Metastatic Liver Carcinoma in the Lung (tissue), 2 donors: ENCODE results near the gene SLC12A2.

DNA sequence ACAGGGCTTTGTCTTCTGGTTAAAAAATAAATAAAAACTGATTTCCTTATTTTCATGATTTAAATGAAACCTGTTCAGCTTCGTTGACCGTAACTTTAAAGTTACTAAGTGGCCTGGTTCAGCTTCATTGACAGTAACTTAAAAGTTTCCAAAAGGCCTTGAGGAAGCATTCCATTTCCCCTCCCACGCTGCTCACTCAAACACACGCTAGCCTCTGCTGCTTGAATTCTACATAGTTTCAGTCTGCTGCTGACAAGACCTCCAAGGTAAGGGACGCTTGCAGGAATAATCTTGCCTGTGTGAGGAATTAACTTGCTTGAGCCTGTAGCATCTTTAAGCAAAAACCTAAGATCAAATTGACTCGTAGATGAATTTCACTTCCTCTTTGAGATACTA is 39.0 kb downstream of the GRAMD2B start:
- PRO-cap, 2 experiments, result no peak in any of the 2 experiments

GRCh38 chr5:126493085-126493591 is 69.9 kb downstream of the GRAMD2B start:
- PRO-cap, 2 experiments, result no peak in any of the 2 experiments

GRCh38 chr5:126509335-126509983 is 85.6 kb downstream of the ALDH7A1 start:
- PRO-cap, 2 experiments, result no peak in any of the 2 experiments

DNA sequence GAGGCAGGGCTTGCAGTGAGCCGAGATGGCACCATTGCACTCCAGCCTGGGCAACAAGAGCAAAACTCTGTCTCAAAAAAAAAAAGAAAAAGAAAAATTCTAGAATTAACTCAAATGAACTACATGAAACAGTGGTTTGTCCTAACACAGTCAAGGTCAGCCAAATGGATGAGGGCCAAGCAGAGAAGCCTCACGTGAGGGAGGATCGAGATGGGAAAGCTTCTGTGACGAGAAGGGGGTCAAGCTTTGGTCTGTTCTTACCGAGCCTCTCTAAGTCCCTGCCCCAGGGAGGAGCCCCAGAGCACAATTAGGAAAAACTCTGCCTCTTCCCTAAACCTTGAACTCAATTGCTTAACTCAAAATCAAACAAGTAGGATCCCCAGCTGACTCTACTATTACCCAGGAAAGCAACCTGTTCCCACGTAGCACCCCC is 7.4 kb downstream of the ALDH7A1 start:
- PRO-cap, 2 experiments, result no peak in any of the 2 experiments

DNA sequence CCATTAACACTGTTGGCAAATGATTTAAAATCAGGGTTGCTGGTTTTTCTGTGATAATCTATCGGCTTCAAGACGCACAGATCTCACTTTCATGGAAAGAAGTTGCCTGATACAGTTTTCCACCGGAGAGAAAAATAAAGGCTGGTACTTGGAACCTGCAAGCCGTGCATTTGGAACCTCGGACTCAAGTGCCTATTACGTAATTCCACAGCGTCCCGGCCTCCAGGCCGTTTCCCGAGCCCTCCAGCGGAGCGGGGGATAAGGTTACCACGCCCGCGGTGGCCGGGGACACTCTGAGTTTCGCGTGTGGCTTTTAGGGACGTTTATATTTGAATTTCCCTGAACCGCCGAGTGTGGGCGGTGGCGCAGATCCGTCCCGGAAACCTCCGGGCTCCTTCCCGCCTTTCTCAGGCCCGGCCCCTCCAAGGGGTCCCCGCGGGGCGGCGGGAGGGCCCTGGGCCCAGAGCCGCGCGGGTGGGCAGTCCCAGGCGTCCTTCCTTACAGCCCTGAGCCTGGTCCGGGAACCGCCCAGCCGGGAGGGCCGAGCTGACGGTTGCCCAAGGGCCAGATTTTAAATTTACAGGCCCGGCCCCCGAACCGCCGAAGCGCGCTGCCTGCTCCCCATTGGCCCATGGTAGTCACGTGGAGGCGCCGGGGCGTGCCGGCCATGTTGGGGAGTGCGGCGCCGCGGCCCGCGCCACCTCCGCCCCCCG is 405 bp upstream of the LMNB1 start:
- PRO-cap, 2 experiments, result peak in 2 of 2 experiments; most common plus-strand start position 239 of the sequence (in 1); most common minus-strand start position 513 of the sequence (in 2)

DNA sequence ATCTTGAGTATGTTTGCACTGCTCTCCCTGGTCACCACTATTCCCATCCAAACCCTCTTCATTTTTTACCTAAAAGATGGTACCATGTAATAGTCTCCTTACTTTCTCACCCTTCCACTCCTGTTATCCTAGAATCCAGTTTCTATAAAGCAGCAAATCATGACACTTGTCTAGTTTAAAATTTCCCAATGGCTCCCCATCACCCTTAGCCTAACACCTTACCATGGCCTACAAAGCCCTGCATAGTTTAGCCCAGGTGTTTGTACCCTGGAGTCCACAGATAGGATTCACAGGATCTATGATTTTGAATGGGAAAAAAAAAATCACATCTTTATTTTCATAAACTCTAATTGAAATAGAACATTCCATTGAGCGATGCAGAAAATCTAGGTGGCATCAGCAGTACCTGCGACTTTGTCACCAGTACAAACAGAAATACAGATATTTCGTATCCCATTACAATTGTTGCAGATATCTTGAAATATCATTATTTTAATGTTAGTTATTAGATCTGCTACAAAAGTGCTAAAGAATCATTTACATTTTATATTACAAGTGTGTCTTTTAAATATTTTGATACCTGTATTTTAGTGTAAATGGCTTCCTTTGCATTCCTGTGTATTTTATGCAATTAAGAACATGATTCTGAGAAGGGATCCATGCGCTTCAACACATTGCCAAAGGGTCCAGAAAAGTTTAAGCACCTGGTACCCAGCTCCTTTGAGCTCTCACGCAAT is 110.2 kb downstream of the LMNB1 start:
- PRO-cap, 2 experiments, result no peak in any of the 2 experiments

DNA sequence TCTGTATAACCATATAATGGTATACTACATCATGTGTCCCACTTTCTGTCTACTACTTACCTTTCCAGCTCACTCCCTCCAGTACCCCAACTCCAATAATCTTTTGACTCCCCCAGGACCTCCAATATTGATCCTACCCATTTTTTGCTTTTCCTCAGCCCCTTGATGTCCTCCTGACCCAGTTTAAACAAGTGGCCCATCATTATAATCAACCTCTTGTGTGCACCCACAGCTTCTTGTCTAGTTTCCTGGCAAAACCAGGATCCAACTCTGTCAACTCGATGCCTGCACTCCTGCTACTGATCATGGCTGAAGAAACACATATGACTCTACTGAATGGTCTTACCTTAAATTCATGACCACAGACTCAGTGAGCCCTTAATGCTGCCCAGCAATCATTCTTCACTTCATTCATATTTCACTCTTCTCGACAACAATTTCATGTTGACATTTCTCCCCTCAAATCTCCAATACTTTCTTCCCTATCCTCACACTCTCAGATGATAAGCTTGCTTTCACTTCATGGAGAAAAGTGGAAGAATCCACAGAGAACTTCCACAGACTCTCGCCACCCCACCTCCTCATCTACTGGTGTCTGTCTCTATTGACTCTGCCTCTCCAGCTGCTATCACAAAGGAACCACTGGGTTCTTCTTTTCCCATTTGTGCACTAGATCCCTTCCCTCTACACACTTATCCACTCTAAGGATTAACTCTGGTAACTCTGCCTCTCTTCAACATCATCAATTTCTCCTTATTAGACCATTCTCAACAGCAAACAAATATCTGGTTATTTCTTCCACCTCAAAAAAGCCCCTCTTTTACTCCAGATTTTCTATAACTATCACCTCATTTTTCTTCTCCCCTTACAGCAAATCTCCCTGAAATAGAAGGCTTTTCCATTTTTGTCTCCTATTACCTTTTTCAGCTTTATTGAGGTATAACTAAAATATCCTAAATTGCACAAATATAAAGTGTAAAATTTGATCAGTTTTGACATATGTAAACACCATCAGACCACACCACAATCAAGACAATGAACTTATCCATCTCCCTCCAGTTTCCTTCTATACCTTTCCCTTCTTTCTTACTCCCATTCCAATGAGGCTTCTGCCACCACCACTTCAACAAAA is 80.1 kb downstream of the MARCHF3 start:
- PRO-cap, 2 experiments, result no peak in any of the 2 experiments

DNA sequence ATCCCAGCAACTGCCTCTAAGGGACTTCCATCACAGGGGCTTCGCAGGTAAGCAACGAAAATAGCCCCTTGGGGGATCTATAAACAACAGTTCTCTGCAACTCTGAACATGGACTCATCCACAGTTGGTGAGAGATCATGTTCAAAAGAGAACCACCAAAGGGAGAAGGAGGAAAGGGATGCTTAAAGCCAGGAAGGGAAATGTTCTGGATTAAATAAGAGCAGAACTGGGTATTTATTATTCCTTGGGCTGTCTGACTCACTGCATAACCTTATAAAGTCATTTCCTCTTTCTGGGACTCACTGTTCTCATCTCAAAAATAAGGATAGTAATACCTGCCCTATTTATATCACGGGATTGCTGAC is 11.2 kb upstream of the MARCHF3 start:
- PRO-cap, 2 experiments, result no peak in any of the 2 experiments

GRCh38 chr5:127706672-127707966 is 3.9 kb downstream of the CCDC192 start:
- PRO-cap, 2 experiments, result no peak in any of the 2 experiments

DNA sequence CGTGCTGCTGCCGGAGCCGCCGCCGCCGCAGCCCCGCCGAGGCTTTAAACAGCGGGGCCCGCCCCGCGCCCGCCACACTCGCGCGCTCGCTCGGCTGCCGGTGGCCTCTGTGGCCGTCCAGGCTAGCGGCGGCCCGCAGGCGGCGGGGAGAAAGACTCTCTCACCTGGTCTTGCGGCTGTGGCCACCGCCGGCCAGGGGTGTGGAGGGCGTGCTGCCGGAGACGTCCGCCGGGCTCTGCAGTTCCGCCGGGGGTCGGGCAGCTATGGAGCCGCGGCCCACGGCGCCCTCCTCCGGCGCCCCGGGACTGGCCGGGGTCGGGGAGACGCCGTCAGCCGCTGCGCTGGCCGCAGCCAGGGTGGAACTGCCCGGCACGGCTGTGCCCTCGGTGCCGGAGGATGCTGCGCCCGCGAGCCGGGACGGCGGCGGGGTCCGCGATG is at the start of gene SLC12A2:
TSS of gene SLC12A2 (plus strand) at position 75 of the 438 bp plus-strand sequence.
- PRO-cap, 2 experiments, result peak in 2 of 2 experiments; most common plus-strand start position 75 of the sequence (in 2)

GRCh38 chr5:128180279-128181029 is 96.9 kb downstream of the SLC12A2 start:
- PRO-cap, 2 experiments, result no peak in any of the 2 experiments

DNA sequence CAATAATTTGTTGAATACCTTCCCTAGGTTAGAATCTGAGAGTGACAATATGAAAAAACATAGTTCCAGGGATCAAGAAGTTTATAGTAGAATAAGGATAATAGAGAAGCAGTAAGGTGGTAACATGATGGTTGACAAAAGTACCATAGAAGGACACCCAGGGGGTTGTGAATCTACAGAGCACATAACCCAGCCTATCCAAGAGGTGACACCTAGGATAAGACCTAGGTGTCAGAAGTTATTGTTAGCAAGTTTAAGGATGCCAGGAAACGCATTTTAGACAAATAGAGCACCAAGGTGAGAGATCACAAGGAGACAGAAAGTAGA is 86.4 kb downstream of the CHSY3 start:
- PRO-cap, 2 experiments, result no peak in any of the 2 experiments

GRCh38 chr5:130219745-130220217 is 315.5 kb downstream of the CHSY3 start:
- PRO-cap, 2 experiments, result no peak in any of the 2 experiments

DNA sequence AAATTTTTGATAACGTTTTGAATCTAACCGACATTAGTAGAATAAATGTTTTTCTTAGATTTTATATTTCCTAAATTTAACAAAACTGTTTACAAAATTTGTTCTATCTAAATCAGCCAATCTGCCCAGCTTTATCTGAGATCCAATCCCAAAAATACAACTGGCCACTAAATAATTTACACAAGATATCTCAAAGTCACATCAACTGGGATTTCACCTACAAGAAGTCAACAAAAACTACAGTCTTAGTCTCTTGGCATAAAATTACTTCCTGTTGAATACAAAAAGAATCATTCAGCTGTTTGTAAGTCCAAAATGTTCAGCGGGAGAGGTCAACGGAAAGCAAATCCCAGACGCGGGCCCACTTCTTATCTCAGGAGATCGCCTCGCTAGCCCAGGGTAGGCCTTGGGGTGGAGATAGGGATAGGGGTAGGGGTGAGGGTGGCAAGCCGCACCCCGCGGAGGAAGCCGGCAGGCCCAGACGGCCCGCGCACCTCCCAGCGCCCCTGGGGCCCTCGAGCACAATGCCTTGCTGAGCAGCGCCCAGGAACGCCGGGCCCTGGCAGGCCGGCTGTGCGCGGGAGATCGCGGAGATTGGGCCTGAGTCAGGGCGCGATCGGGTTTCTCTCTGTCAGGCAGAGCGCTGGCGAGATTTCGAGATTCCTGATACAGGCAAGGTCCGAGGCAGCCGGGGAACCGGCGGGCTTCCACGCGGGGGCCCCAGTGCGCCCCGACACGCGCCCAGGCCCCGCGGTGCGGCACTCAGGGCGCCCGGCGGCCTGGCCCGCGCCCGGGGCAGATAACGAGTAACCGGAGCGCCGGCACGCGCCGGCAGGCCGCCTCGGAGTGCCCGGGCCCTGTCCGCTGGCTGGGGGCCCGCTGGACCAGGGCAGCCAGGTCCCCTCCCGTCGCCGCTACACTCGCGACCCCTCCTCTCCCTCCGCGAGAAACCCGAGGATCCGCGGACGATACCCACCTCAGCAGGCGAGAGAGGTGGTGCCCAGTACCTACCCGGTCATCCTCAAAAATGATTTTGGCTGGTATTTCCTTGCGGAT is 644 bp downstream of the HINT1 start:
- PRO-cap, 2 experiments, result peak in 2 of 2 experiments; most common plus-strand start position 313 of the sequence (in 2); most common minus-strand start position 523 of the sequence (in 2)

DNA sequence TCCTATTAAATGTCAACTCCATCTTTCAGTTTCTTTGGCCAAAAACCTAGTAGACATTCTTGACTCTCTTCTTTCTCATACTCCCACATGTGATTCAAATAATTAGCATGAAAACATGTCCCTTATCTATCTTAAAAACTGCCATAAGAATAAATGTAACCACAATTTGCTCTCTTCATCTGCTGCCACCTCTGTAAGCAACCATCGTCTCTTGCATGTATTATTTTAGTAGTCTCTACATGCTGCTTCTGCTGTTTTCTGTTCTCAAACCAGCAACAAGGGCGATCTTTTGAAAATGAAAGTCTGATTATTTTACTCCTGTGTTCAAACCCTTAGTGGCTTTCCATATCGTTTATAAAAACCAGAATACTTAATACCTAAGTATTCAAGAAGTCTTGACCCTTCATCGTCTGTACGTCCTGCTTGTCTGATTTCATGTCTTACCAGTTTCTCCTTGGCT is 10.5 kb downstream of the CDC42SE2 start:
- PRO-cap, 2 experiments, result no peak in any of the 2 experiments

DNA sequence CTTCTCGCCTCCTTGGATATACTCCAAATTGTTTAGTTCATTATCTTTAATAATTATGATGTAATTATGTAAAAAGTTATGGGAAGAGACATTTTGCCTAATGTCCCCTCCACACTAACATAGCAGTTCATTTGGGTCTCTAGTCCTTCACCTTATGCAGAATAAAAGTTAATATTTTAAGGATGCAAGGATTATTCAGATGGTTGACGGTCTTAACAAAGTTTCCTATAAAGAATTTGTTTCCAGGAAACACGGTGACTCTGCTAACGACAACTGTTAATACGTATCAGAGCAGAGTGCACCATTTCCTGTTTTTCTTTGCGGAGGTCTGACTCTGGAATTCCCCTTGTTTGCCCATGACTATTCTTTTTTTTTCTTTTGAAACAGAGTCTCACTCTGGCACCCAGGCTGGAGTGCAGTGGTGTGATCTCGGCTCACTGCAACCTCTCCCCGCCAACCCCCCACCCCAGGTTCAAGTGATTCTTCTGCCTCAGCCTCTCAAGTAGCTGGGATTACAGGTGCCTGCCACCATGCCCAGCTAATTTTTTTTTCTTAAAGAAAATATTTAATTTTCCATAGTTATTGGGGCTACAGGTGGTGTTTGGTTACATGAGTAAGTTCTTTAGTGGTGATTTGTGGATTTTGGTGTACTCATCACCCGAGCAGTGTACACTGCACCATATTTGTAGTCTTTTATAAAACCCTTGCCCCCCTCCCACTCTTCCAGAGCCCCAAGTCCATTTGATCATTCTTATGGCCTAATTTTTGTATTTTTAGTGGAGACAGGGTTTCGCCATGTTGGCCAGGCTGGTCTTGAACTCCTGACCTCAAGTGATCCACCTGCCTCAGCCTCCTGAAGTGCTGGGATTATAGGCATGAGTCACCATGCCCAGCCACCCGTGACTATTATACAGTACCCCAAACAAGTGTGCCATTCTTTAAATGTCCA is 116.0 kb downstream of the CDC42SE2 start:
- PRO-cap, 2 experiments, result no peak in any of the 2 experiments

DNA sequence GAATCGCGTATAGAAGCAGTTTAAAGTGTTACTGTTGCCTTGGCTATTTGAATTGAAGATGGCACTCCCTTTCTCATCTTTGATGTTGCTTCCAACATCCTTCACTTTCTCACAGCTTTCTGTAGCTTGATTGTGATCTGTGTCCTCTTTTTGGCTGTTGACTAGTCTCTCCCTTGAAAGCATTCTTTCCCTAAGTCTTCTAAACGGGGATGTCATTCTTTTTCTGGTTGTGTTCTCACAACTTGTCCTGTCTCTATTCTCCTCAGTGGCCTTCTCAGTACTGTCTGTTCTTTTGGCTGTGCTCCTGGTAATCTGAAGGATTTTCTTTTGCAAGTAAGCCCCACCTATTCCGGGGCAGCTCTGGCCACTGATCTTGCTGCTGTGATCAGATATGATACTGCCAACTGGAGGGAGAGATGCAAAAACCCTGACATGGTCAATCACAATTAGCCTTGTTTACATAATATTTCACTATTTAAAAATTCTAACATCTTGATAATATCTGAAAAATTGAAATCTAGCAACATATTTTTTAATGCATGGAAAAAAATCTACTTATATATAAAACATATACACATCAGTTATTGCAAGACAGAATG is 172.2 kb downstream of the CDC42SE2 start:
- PRO-cap, 2 experiments, result no peak in any of the 2 experiments

DNA sequence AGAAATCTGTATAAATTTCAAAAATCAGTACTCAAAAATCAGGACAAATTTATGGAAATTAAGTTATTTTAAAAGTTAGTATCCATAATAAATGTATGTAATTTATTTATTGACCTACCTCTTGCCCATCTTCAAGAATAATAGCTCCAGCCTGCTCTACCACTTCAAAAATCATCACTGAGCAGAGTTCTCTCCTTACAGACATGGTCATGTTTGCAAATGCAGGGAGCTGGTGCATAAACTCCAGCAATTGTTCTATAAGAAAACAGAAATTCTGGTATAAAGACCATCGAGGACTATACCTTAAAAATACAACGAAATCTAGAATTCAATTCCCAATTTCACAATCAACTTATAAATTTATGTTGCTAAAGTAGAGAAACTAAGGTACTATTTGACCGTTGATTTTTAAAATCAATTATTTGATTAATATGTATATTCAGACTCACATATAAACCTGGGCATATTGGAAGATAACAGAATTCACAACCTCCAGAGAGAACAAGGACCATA is 127.0 kb downstream of the RAPGEF6 start:
- PRO-cap, 2 experiments, result no peak in any of the 2 experiments

DNA sequence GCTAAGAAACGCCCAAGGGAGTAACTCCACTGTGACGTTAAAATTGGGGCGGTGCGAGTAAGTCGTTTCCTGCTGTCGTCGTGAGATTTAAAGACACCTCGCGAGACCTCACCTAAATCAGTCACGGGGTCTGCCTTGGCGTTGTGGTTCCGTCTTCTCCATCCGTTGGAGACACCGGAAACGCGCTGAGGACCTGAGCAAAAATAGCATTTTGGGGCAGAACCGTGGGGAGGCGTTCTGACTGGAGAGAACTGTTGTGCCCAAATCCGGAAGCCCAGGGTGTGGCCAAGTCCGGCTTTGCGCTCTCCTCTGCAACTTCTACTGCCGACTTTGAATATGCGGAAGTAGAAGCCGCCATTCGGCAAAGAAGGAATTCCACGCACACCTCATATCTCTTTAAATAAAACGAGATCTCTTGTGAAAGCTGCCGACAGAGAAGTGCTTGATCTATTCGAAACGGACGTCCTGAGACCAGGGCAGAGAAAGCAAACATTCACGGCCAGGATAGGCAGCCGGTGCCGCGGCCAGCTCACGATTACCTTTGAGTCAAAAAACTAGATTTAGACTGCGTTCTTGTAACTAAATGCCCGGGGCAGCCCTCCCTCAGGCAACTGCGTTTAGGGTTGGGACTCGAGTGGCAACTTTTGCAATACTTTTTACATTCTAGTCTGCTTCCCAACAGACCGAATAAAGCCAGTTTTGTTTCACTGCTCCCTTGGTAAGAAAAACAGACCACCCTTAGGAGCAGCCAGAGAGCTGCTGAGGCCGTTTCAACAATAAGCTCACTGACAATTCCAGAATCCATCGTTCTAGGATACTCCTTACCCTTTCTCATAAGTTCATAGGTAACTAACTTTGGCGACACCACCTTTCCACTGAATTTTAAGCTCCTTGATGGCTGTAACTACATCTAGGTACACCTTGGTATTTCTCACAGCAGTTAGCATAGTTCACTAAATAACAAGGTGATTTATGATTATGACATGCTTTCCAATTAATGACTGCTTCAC is 555 bp upstream of the RAPGEF6 start:
- PRO-cap, 2 experiments, result peak in 2 of 2 experiments; most common plus-strand start position 120 of the sequence (in 1); most common minus-strand start position 636 of the sequence (in 1)

- PRO-cap, 2 experiments, result no peak in any of the 2 experiments
These were observed 26.1 kb upstream of the RAPGEF6 start for GRCh38 chr5:131660852-131661795.